ENCODE measurements around the genes SEC24B, RRH, ENPEP, FAM241A, AP1AR and NEUROG2.

- RAMPAGE, long total RNA, result no peak
- RRBS, result no CpG with 5 or more reads among the region's 9 CpGs
Measured at GRCh38 chr4:108014282-108014634, 24.6 kb downstream of the HADH start.

DNA sequence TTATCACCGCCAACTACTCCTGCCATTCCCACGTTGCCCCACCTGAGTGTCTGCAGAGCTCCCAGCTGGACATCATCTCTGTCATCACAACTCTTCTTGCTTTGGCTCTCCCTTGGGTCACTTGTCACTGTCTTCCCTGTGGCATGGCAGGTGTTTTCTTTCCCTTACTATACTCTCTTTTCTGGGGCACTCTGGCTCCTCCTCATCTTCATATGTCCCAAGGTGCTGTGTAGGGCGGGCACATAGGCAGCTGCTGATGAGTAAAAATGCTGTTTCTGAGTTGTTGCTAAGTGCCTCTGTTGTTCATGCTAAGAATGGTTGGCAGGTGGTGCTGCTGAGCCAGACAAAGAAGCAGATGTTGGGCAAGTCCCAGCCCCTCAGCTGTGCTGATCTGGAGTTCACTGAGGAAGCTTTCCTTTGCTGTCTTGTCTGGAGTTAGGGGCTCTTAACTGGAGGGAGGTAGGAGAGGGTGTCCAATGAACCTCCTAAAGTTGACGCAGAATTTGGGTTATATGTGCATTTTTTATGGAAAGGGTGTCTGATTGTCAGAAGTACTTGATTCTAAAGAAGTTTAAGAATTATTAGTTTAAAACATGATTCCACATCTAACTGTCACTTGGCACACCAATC lies 40.6 kb downstream of the HADH start:
- RAMPAGE, long total RNA, result no peak
- RRBS, result no CpG with 5 or more reads among the region's 4 CpGs

GRCh38 chr4:108034618-108034990 lies 44.9 kb downstream of the HADH start:
- RAMPAGE, long total RNA, result no peak
- RRBS, result no CpG with 5 or more reads among the region's 7 CpGs

- RAMPAGE, long total RNA, result no peak
- RRBS, result no CpG with 5 or more reads among the region's 6 CpGs
Measured at GRCh38 chr4:108159765-108160381, 8.9 kb downstream of the LEF1 start.

DNA sequence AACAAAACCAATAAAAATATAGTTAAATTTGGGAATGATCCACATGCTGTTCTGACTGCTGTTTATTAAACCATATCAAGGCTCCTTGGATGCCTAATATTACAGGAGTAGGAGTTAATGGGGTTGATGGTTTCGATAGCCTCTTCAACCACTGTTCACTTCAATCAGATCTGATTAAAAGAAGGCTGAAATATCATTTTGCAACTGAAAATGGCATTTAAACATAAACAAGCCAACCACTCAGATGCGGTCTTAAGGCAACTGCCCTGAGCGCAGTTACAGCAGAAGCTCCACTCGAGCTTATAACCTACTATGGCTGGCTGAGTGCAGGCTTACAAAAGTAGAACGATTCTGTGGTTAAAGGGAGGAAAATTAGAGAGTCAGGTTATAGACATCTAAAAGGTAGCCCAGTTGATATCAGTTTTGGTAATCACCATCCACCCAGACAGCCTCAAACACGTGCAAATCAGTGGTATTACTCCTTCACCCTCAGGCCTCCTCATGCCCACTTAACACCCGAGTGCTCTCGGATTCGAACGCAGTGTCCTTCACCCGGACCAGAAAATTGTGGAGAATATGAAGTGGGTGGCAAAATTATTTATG lies 3.2 kb downstream of the LEF1 start:
- RAMPAGE, long total RNA, result no peak
- RRBS, result no CpG with 5 or more reads among the region's 11 CpGs

- RAMPAGE, long total RNA, result no peak
- RRBS, result no CpG with 5 or more reads among the region's 5 CpGs
Measured at GRCh38 chr4:108619265-108619774, 1.1 kb upstream of the RPL34 start.

GRCh38 chr4:109433167-109434177 lies at the start of gene SEC24B:
Gene SEC24B, plus strand, starts transcription at chr4:109433815.
- RAMPAGE, long total RNA, result start-site peak on the minus strand at chr4:109433758-109433803, 48 and 38 reads in 2 replicates
- RRBS, result 1% methylated on average over 61 of the region's 115 CpGs

DNA sequence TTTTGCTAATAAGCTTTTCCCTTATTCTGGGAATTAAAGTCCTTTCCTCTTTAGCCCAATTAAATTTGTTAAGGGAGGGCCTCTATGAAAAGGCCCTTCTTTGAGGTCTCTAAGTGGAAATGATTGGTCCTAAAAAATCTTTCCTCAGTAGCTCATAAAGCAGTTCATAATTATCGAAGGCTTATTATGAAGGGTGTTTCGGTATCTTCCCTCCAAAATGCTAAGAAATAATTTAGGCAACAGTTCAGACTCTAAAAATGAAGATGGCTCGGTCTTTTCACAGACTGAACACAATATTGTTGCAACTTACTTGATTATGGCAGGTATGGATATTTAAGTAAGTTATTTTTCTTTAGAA lies at the start of gene RRH:
Gene RRH (plus strand): TSS at position 162 of the 358 bp plus-strand sequence.
- RAMPAGE, long total RNA, result no peak
- RRBS, result no CpG with 5 or more reads among the region's 3 CpGs

DNA sequence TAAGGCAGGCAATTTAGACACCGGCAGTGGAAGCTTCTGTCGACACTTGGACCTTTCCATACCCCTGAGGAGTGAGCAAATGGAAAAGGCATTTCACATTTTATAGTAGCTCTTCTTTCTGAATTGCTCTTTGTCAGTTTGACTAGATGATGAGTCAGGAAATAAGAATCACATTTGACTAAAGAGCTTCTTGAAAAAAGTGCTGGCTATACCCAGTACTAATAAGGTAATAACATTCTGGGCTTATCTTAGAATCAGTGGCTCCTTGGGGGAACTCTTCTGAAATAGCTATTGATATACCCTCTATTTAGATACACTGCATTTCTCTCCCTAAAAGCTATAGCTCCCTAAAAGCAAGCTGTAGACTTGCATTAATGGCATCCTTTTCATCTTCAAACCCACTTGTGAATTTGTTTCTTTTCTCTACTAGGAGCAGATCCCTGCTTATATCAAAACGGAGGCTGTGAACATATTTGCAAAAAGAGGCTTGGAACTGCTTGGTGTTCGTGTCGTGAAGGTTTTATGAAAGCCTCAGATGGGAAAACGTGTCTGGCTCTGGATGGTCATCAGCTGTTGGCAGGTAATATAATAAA lies 67.8 kb downstream of the EGF start:
- RAMPAGE, long total RNA, result no peak
- RRBS, result no CpG with 5 or more reads among the region's 6 CpGs

- RAMPAGE, long total RNA, result no peak
Measured at GRCh38 chr4:110116880-110117212, 81.6 kb downstream of the ELOVL6 start.

DNA sequence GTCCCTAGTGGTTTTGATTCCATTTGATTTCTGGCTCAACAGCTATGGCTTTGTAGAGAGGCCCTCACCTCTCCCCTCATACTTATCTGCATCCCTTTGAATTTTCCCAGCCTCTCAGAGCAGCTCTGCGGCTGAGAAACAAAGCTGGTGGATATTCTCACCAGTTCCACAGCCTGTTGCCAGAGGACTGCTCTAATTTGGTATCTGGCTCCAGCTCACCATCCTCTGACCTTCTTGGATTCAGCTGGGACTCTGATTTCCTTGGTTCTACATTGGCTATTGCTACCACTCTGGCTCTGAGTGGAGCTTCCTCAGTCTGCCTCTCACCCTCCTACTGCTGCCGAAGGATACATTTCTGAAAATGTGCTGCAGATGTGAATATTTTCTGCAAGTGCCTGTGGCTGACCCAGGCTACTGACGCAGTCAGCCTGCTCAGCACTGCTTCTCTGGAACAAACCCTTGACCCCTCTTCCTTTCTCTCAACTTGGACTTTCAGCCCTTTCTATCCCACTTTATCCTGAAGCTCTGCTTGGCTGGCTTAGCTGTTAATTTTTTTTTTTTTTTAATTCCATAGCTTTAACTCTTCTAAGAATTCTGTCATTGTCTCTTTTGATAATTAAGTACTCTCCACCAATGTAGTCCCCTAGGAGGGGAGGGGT lies 110.9 kb upstream of the ENPEP start:
- RAMPAGE, long total RNA, result no peak
- RRBS, result no CpG with 5 or more reads among the region's 3 CpGs

DNA sequence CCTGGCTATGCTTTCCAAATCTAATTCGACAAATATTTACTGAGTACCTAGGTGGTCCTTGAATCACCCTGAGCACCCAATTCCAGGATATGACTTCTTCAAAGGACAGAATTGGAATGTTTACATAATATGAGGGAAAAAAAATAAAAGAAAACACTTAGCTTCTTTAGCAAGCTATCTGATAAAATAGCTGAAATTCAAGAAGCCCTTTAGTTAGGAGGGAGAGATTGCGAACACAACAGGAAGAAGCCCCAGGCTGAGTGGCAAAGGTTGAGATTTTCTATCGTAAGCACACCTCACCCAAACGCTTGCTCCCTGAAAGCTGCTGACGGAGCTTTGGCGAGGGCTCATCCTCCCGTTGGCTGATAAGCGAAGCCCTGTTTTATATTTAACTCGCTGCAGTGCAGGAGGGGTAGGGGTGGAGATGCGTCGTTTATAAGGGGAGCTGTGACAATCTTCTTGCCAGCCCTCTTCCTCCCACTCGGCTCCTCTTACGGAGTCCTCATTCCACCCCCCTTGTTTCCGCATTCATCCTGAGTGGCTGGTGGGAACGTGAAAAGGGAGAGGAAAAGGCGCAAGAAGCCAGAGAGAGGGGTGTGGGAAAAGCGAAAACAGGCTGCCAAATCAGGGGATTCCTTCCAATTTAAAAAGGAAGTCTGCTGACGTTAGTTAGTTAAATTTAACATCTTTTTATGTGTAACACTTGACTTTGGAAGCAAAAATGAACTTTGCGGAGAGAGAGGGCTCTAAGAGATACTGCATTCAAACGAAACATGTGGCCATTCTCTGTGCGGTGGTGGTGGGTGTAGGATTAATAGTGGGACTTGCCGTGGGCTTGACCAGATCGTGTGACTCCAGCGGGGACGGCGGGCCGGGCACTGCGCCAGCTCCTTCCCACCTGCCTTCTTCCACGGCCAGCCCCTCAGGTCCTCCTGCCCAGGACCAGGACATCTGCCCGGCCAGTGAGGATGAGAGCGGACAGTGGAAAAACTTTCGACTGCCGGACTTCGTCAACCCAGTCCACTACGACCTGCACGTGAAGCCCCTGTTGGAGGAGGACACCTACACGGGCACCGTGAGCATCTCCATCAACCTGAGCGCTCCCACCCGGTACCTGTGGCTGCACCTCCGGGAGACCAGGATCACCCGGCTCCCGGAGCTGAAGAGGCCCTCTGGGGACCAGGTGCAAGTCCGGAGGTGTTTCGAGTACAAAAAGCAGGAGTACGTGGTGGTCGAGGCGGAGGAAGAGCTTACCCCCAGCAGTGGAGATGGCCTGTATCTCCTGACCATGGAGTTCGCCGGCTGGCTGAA lies at the start of gene ENPEP:
Gene ENPEP (plus strand): TSS at position 462 of the 1,311 bp plus-strand sequence.
- RAMPAGE, long total RNA, result start-site peak on the plus strand centred at position 503 of the sequence, 208 bp wide, 23 and 32 reads in 2 replicates
- RRBS, result 35% methylated on average over 4 of the region's 50 CpGs

- RAMPAGE, long total RNA, result no peak
- RRBS, result no CpG with 5 or more reads among the region's 5 CpGs
Measured at GRCh38 chr4:110533761-110534565, 58.0 kb downstream of the ENPEP start.

GRCh38 chr4:110621065-110621884 lies 1.6 kb downstream of the PITX2 start:
- RAMPAGE, long total RNA, result no peak
- RRBS, result 3% methylated on average over 12 of the region's 58 CpGs

GRCh38 chr4:110632791-110633234 lies 9.9 kb upstream of the PITX2 start:
- RAMPAGE, long total RNA, result no peak
- RRBS, result no CpG with 5 or more reads among the region's 27 CpGs

DNA sequence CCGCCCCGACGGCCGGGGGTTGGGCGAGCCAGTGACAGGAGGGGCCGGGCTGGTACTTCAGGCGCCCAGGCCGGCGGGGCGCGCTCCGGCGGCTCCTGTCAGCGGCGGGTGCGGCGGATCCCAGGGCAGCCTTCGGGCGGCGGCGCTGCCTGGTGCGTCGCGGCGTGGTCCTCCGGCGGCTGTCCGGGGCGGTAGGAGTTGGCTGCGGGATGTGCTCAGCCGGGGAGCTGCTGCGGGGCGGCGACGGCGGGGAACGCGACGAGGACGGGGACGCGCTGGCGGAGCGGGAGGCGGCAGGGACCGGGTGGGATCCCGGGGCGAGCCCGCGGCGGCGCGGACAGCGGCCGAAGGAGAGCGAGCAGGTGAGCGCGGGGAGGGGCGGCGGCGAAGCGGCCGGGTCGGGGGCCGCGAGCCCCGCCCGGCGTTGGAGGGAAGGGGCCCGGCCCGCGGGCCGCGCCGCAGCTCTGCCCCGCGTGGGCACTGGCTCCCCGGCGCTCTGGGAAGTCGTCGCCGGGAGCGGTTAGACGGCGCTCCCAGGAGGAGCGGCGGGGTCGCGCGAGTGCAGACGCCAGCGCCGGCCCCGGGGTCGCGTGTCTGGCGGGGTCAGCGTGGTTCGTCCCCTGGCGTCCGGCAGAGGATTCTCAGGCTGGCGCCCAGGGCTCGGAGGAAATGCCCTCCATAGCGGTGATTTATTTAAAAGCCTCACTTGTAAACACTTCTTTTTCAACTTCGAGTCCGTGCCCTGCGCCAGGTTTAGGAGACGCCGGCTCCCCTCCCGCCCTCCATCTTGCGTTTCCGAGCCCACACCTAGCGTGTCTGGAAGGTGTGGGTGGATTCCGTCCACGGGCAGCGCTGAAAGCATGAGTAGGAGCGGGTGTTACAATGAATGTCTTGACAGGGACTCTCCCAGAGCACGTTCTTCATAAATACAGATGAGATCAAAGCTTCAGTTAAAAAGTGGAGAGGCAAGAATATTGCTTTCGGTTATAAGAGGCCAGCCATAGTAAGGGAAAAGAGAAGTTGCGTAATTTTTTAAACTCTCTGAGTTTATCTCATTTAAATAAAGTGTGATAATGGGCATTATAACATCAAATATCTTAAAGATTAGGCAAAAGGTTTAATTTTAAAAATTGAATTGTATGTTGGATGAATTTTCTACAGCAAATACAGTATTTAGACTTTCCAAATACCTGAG lies at the start of gene FAM241A:
Gene FAM241A (plus strand): TSS at position 83 of the 1,195 bp plus-strand sequence.
- RAMPAGE, long total RNA, result no peak
- RRBS, result 1% methylated on average over 60 of the region's 120 CpGs

DNA sequence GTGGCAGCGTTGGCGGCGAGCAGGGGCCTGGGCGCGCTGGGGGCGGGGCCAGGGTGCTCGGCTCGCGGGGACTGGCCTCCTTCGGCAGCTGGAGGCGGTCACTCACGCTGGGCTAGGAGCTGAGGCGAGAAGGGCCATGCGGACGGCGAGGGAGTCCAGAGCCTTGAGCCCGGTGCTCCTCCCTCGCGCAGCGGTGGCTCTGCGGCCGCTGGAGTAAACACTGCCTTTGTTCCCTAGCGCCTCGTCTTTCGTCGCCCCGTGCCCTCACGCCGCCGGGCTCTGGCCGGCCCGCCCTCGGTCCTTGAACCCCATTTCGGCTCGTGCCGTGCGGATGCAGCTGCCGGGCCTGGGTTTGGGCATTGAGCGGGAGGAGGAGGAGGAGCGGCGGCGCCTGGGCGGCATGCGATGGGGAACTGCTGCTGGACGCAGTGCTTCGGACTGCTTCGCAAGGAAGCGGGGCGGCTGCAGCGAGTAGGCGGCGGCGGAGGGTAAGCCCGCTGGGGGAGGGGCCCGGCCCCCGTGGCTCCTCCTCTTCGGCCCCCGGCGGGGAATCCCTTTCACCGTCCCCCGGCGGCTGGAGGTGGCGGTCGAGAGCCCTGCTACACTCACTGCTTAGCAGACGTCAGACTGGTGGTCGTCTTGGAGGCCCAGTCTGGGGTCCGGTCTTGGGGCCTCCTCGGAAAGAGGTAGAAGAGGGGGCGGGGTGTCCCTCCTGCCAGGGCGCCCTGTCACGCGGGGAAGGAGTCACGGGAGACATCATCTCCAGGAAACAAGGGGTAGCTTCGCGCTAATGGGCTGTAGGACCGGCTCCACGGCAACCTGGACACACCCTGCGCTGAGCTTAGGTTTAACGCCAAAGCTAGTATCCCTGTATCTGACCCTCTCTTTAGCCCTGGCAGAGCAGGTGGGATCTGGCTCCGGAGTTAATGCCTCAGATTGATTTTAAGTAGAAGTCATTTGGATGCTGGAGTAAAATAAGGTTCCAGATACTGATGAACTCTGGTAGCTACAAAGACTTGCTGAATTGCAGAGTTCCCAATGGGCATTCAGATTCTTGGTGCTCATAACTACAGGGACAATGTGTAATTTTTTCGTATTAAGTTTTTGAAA lies at the start of gene AP1AR:
Gene AP1AR (plus strand): TSS at position 101 of the 1,110 bp plus-strand sequence.
- RAMPAGE, long total RNA, result start-site peak on the plus strand centred at position 95 of the sequence, 113 bp wide, 1,379 and 1,569 reads in 2 replicates
- RRBS, result under 1% methylated on average over 21 of the region's 81 CpGs

- RAMPAGE, long total RNA, result no peak
- RRBS, result no CpG with 5 or more reads among the region's 4 CpGs
Measured at GRCh38 chr4:112312631-112313142, 15.5 kb downstream of the ALPK1 start.

DNA sequence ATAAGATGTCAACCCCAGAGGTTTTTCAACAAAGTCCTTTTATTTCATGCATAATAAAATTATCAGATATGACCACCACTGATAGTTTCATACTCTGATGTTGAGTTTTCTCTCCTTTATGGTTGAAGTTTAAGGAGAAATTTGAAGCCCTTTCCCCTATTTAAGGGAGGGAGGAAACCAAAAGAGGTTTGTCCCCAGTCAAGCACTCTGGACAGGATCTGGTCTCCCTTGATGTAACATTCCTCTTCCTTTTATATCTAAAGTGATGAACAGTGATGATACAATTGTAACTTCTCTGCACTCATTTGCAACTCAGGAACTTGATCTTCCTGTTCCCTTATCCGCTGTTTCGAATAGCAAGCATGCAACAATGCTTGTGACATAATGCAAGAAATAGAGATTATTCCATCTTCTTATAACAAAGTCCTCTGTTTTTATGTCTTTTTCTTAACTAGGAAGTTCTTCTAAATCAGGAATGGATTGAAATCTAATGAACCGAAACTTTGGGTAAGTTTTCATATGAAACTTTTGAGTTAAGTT lies 18.2 kb downstream of the ALPK1 start:
- RAMPAGE, long total RNA, result no peak
- RRBS, result no CpG with 5 or more reads among the region's 3 CpGs

GRCh38 chr4:112516091-112516404 lies at the start of gene NEUROG2:
Gene NEUROG2, minus strand, starts transcription at chr4:112516180.
- RAMPAGE, long total RNA, result no peak
- RRBS, result no CpG with 5 or more reads among the region's 13 CpGs

All from kidney epithelial cell (primary cell).